ENCODE measurements around a stretch of chr22.

GRCh38 chr22:29090046-29090555, 17.3 kb downstream of the KREMEN1 start:
- RRBS, result no CpG with 5 or more reads among the region's 4 CpGs

GRCh38 chr22:29154361-29154947, 51.2 kb upstream of the EMID1 start:
- RRBS, result no CpG with 5 or more reads among the region's 21 CpGs

GRCh38 chr22:29337030-29337653, 21.6 kb upstream of the RASL10A start:
- RRBS, result no CpG with 5 or more reads among the region's 13 CpGs

DNA sequence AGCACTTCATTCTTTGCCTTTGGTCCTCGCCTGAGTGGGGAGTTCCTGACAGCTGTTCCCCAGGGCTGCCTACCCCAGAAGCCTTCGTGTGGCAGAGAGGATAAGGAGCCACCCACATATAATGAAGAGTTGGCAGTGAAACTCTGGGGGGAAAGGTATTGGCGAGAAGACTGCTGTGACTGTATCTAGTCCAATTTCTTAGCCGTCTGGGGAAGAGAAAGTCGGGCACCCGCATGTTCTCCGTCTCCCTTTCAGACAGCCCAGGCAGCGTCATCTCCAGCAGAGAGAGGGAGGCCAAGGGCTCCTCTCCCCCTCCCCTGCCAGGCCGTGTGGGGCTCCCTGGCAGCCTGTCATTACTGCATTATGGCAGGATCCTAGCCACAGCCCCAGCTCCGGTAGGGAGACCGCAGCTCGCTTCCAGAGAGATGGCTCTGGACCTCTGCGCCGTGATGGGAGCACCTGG, 19.3 kb upstream of the CABP7 start:
- RRBS, result no CpG with 5 or more reads among the region's 14 CpGs

GRCh38 chr22:29824725-29825245, 13.3 kb downstream of the ASCC2 start:
- RRBS, result no CpG with 5 or more reads among the region's 15 CpGs

GRCh38 chr22:29907603-29908299, 24.8 kb downstream of the MTMR3 start:
- RRBS, result no CpG with 5 or more reads among the region's 4 CpGs

DNA sequence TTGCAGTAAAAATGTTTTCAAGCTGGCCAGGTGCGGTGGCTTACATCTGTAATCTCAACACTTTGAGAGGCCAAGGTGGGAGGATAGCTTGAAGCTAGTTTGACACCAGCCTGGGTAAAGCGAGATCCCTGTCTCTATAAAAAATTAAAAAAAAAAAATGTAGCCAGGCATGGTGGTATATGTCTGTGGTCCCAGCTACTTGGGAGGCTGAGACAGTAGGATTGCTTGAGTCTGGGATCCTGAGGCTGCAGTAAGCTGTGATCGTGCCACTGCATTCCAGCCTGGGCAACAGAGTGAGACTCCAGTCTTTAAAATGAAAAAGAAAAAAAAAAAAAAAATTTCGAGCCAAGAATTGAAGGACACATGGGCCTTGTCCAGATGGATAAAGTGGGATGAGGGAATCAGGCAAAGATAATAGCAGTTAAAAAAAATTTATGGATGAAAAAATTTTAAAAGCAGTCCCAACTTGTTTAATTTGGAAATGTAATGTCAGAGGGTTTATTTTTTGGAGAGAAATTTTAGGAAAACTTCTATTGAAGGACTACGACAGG, 62.5 kb downstream of the MTMR3 start:
- RRBS, result no CpG with 5 or more reads among the region's 5 CpGs

- RRBS, result no CpG with 5 or more reads among the region's 3 CpGs
Observed at GRCh38 chr22:30019782-30020354, 60.4 kb upstream of the HORMAD2 start.

- RRBS, result no CpG with 5 or more reads among the region's 17 CpGs
Observed at GRCh38 chr22:30020365-30021329, 59.6 kb upstream of the HORMAD2 start.

GRCh38 chr22:30033159-30033671, 47.0 kb upstream of the HORMAD2 start:
- RRBS, result no CpG with 5 or more reads among the region's 4 CpGs

DNA sequence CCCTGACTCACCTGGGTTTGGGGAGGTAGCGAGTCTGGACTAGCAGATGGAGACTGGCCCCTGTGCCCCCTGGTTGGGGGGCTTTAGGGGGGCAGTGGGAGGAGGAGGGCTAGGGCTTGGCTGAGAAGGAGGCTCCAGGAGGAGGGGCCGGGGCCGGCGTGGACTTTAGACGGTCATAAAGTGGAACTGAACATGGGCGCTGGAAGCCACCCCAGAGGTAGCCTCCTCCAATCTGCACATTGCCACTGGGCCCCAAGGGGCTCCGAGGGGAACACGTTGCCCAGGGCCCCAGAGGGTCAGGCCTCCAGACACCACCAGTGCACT, 516 bp upstream of the LIF start:
- RRBS, result no CpG with 5 or more reads among the region's 8 CpGs

DNA sequence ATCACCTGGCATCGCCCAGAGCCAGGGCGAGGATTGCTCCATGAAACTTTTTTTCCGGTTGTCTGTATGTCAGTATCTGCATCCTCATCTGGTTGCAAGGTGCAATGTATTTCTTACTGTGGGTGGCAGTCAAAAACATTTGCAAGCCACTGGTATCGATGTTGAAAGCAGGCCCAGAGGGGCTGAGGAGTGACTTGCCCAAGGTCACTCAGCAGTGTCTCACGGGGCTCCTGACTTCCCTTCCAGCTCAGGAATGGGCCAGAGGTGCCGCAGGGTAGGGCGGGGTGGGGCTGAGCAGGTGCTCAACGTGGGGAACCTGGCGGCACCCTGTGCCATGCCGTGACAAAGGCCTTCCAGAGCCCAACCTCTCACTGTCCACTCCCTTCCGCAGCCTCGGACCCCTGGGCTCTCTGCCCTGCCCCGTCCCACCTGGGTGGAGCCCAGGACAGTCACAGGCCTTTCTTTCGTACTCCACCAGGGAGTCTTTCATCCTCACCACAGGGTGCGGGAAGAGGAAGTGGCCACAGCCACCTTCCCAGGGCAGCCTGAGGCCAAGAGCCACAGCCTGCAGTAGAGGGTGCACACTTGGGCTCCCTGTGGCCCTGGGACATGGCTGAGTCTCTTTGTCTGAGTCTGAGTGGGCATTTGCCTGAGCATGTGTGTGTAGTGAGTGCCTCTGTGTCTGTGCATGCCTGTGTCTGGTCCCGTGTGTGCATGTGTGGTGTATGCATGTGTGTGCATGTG, 5.9 kb upstream of the LIF start:
- RRBS, result no CpG with 5 or more reads among the region's 16 CpGs

- RRBS, result 2% methylated on average over 8 of the region's 29 CpGs
Observed at GRCh38 chr22:30255696-30257047, 9.6 kb upstream of the LIF start.

DNA sequence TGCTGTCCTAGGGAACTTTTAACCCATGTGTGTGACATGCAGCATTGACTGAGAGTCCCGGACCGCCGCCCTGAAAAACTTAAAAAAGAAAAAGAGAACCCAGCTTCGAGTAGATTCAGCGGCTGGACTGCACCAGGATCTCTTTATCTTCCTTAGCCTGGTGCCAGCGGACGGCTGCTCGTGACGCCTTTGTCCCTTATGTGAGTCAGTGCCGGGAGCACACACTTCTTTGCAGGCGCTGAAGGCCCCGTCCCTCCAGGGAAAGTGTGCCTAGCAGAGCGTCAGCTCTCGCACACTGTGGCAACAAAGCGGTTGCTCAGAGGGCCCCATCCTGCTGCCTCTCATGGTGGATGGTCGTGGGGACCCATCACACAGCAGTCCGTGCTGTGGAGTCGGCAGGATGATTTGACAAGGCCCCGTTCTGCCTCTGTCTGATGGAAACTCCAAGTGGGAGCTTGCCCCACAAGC, 7.9 kb downstream of the OSM start:
- RRBS, result no CpG with 5 or more reads among the region's 19 CpGs

GRCh38 chr22:30270574-30271533, 4.2 kb upstream of the OSM start:
- RRBS, result 41% methylated on average over 6 of the region's 24 CpGs

- RRBS, result 91% methylated on average over 4 of the region's 15 CpGs
Observed at GRCh38 chr22:30275348-30276159, 8.9 kb upstream of the OSM start.

DNA sequence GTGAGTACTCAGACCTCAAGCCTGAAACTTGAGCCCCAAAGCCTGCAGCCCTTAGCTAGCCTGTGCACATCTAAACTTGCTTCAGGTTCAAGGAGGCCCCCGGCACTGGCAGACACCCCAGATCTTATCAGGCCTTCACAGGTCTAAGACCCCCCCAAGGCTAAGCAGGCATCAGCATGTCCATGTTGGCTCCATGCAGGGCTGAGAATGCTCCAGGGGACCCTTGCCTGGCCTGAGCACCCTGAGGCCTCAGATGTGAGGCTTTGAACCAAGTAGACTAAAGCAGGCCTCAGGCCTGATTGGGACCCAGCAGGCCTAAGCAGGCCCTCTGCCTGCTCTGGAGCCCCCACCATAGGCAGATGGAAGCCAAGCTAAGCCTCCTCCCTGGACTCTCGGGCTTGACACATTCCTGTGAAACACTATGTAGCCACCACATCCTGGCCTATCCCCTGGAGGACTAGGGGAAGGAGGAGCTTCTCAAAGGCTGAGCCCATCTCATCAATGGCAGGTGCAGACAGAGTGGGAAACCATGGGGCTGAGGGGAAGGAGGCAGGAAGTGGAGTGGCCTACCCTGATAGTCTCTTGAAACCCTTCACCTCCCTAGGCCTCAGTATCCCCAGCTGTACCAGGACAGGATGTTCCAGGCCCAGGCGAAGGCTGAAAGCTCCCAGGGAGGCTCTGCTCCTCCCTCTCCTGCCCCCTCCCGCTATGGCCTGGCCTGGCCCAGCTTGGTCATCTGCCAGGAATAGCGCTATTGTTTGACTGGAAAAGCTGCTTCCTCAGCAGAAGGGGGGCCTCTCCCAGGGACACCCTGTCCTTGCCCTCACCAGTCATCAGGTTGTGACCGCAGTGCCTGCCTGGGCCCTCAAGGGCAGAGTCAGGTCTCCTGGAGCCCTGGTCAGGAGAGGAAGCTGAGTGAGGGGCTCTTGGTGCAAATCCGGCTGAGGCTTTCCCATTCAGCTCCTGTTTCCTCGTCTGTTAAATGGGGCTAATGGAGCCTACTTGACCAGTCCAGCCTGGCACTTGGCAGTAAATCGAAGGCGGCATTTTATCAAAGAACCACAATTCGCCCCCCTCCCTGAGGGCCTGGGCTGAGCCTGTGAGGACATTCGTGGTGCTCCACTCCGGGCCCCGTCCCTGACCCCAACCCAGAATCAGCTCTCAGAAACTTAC, 1.5 kb upstream of the CASTOR1 start:
- RRBS, result no CpG with 5 or more reads among the region's 14 CpGs

DNA sequence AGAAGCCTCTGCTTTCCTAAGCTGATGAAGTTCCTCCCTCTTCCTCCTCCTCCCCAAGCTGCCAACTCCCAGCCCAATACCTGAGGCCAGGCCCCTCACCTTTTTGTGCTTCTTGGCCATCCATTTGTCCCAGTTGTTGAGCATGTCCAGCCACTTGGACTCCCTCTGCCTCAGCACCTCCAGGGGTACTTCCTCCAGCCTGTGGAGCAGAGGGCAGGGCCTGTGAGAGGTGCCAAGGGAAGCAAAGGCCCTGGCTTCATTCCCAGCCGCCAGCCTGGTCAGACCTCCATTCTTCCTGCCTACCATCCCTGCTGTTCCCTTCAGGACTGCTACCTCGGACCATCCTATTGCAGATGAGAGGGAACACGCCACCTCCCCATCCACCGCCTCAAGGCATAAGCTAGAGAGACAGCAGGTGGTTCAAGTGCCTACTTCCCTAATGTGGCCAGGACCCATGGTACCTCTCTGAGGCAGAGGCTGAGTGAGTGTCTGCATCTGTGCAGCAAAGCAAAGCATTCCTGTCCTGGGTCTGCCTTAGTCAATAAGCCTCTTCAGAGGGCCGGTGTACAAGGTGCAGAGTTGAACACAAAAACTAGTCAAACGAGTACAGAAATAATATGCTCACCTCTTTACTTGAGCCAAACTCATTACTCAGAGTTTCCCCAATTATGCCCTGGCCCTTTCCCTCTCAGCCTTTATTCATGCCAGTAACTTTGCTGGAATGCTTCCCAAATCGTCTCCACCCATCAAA, 15.3 kb upstream of the CASTOR1 start:
- RRBS, result no CpG with 5 or more reads among the region's 7 CpGs

GRCh38 chr22:30324177-30324878, 2.4 kb downstream of the TBC1D10A start:
- RRBS, result no CpG with 5 or more reads among the region's 9 CpGs

DNA sequence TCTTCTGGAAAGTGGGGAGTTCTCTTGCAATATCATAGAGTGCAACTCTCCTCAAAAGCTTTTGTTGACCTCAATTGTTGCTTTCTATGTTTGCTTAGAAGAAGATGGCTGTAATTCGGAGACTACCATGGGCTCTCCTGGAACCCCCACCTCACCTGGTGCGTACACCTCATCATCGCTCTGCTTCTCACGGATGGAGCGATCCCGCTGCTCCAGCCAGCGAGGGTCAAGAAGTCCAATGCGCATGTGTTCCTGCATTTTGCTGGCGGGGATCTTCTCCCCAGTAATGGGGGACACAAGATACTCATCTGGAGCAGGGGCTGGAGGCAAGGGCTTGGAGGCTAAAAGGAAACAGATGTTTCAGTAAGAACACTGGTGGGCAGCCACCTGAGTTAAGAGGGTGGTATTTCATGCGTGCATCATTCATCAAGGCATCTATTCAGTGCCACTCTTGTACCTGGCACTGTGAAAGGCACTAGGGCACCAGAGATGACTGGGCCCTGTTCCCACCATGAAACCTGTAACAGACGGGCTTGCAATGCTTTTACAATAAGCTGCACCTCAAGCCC, 13.4 kb upstream of the TBC1D10A start:
- RRBS, result no CpG with 5 or more reads among the region's 11 CpGs